Metastatic Lung Carcinoma in the Adrenal Gland (tissue), 1 donor: ENCODE measurements around the gene PDE1C.

DNA sequence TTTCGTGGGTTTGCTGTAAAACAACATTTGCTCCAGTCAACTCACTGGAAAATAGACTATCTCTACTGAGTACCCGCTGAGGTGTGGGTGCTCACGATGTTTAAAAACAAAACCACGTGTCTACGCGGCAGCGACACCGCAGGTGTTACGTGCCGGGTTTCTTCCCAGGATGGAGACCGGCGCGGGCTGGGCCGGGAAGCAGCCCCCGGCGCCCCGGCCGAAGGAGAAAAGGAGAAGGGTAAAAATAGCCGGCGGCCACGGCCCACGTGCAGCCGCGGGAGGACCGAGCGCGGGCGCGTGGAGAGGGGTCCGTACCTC lies 120.8 kb downstream of the PRR15 start:
- PRO-cap = no peak

DNA sequence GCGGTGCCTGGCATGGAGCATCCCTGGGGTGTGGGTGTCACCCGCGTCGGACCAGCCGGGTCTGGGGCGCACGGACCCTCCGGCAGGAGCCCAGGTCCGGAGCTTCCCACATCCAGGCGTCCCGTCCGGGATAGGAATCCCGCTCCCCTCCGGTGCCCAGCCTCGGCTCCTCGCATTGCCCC lies 733 bp downstream of the MTURN start:
- PRO-cap = no peak

DNA sequence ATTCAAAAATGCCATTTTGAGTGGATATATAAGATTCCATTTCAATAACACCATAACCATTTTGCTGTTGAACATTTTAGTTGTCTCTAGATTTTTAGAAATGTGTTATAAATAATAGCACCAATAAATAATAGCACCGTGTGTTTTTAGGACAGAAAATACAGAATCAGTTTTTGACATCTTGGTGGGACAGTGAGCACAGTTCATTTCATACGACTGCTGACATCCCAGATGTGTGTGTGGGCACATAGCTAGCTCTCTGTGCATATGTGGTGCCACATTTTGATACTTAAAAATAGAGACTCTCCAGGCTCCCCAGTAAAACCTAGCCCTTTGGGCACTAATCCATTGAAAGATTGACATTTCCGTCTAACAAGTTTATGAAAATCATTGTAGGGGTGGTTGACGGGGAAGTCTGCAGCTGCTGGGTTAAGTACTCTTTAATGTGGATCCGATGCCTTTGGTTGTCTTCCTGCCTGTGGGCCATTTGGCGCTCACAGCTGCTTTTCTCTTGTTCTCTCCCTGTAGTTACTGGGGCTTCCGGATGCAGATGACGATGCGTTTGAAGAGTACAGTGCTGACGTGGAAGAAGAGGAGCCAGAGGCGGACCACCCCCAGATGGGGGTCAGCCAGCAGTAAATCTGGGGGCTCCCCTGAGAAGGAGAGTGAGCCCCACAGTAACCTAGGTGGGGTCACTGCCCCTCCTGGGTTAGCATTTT lies 22.3 kb downstream of the MTURN start:
- PRO-cap = no peak

- PRO-cap = no peak
These were observed 34.3 kb downstream of the MTURN start for GRCh38 chr7:30168891-30169688.

- PRO-cap = no peak
These were observed 38.3 kb downstream of the MTURN start for GRCh38 chr7:30172983-30173642.

DNA sequence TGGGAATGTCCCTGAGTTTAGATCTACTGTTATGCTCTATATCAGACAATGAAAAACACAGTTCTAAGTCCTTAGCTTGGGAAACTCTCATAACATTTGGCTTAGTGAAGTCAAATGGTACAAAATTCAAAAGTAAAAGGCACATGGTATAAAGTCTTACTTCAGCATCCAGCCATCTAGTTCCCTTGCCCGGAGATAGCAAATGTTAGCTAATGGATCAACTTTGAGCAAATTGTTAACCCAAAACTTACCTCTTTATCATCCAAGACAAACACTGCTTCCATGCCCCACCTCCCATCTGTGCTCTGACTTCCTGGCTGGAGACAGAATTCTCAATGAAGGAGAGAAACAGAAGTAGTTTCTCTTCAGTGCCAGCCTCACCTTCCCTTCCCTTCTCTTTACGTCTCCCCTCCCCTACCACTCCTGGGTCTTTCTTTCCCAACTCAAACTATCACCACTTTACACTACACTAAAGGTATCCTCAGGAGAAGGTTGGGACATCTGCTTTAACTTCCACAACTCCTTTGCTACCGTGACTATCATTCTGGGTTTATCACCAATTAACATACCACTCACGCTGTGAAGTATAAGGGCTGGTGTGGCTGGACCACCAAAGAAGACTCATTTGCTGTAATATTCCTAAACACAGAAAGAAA lies 21.2 kb upstream of the ZNRF2 start:
- PRO-cap = no peak

- PRO-cap = unidirectional peak, minus-strand start at chr7:30290407
These were observed 5.9 kb downstream of the ZNRF2 start for GRCh38 chr7:30290189-30290872.

DNA sequence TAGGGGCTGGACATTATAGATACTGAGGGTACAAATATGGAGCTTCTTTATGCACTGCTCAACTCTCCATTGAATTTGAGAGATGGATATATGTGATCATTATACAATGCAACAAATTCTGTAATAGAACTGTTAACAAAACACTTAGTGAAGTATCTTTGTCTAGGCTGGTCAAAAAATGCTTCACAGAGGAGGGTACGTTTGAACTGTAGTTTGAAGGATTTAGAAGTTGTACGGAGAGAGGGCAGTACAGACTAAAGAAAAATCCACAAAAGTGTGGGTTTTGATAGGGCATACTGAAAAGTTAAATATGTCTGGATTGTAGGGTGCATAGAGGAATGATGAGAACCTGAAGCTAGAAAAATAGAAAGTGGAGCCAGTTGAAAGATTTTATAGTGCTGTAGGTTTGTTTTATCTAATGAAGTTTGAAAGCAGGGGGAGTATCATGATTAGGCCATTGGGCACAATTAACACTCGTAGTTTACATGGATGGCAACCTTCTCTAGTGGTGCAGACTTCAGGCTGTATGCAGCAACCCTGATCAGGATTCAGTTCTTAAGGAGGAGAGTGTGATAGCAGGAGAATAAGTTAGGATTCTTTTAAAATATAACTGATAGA lies 6.6 kb downstream of the ZNRF2 start:
- PRO-cap = no peak

- PRO-cap = no peak
These were observed 87.6 kb downstream of the ZNRF2 start for GRCh38 chr7:30371817-30372662.

GRCh38 chr7:30420792-30421137 lies 57.8 kb downstream of the NOD1 start:
- PRO-cap = no peak

- PRO-cap = no peak
These were observed 9.7 kb downstream of the NOD1 start for GRCh38 chr7:30468835-30469243.

DNA sequence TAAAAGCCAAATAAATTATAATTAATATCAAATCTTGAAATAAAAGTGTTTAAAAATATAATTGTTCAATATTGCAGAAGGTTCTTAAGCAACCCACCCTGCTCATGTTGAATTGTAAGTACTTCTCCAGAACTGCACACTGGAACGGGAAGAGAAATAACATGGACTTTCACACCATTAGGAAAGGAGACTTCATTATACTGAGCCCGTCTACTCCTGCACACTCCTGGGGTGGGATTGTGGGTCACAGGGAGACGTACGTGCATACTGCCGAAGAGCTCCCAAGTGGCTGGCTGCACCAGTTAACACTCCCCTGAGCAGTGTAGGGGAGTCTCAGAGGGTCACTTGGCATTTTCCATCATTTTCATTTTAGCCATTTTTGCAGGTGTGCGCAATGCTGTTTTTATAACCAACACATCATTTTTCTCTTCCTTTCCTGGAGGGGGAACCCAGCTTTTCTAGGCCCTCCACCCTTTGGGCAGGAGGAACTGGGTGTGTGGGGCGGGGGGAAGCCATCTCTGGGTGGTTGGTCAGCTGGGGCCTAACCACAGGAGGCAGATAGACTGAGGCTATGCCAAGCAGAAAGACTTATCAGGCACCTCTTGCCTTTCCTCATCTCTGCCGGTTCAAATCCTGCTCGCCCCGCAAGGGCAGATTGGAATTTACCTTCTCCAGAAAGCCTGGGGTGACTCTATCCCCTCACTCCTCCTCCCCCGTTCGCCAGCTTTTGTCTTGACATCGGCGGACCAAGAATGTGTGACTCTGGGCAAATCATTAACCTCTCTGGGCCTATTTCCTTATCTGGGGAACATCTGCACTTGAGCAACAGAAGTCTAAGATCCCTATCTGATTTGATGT lies 816 bp upstream of the GARS1 start:
- PRO-cap = unidirectional peak, minus-strand start at position 754 of the sequence

GRCh38 chr7:30643318-30643729 lies 38.9 kb downstream of the CRHR2 start:
- PRO-cap = no peak

- PRO-cap = no peak
These were observed 3.6 kb downstream of the INMT start for GRCh38 chr7:30755648-30755907.

DNA sequence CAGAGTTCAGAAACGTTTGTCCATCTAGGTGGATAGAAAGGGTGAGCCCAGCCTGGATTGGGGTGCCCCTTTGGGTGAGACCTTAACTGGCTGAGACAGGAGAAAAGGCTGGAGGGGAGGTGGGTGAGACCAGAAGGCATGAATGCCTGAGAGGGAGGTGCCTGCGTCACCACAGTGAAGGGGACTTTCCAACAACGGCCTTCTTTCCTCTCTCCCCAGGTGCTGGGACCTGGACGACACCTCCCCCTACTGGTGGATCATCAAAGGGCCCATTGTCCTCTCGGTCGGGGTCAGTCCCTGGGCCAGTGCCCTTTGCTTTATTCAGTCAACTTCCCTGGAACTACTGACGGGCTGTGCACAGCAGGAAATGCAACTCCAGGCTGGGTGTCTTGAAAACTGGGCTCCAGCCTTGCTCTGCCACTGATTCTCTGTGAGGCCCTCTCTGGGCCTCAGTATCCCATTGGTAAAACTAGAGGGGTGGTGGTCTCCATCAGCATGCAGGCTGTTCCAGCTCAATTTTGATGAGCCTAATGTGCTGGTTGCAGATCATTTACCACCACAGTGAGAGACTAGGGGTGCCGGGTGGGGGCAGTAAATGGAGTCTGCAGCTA lies 11.1 kb downstream of the GHRHR start:
- PRO-cap = no peak

DNA sequence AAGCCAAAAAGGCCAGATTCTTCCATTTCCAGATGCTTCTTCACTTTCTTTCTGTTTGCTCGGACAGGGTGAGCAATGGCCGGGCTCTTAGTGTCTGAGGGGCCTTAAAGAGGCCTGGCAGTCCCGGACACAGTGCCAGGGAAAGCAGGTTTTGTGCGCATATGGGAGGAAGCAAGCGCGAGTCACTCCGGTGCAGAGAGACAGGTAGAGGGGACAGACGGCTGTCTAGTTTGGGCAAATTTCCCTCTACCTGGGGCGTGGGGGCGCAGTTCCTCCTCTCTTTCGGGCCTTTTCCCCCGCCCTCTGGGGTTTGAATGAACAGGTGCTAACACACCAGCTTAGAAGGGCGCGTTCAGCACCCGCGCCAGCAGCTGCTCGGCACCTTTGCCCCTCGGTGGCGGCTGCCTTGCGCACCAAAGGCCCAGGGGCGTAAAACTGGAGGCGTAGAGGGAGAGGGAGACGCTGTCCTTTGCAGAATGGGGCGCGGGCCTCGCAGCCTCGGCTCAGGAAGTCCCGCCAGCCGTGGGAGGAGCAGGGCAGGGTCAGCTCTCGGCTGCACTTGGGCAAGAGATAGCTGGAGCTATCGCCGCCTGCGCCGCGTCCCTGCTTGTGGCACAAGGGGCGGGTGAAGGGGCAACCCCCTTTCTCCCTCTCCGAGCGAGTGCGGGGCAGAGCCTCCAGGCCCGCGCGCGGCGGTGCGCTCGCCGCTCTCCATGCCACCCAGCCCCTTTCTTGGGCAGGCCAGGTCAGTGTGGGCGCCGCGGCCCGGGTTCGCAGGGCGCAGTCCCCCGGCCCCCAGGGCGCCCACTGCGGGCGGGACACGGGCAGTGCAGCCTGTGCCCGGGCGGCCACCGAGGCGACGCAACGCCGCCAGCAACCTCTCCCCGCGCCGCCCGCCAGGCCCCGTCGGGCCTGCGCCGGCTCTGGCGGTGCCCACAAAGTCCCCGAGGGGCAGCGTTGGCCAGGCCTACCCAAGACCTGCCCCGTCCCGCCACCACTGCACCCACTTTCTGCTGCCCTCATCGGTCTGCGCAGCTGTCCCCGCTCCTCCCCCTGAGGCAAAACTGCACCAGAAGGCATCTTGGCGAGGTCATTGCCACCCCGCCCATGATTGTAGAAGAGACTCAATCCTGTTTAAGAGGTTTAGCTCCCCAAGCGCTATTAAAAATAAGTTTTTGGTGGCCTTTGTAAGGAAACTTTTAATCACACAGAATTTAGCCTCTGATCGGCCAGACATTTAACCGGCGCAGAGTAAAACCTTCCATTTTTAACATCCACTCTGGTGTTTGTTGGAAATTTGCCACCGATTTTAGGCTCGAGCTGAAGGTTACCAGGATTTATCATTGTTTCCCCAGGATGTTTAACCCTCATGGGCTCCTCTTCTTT lies 4.1 kb downstream of the NEUROD6 start:
- PRO-cap = no peak

- PRO-cap = no peak
These were observed 129.0 kb downstream of the PPP1R17 start for GRCh38 chr7:31815900-31816498.

- PRO-cap = no peak
These were observed at the start of gene PDE1C for GRCh38 chr7:32070341-32070736. TSS of gene PDE1C (minus strand) at chr7:32070407.

- PRO-cap = no peak
These were observed 191.2 kb downstream of the LSM5 start for GRCh38 chr7:32298635-32299713.

DNA sequence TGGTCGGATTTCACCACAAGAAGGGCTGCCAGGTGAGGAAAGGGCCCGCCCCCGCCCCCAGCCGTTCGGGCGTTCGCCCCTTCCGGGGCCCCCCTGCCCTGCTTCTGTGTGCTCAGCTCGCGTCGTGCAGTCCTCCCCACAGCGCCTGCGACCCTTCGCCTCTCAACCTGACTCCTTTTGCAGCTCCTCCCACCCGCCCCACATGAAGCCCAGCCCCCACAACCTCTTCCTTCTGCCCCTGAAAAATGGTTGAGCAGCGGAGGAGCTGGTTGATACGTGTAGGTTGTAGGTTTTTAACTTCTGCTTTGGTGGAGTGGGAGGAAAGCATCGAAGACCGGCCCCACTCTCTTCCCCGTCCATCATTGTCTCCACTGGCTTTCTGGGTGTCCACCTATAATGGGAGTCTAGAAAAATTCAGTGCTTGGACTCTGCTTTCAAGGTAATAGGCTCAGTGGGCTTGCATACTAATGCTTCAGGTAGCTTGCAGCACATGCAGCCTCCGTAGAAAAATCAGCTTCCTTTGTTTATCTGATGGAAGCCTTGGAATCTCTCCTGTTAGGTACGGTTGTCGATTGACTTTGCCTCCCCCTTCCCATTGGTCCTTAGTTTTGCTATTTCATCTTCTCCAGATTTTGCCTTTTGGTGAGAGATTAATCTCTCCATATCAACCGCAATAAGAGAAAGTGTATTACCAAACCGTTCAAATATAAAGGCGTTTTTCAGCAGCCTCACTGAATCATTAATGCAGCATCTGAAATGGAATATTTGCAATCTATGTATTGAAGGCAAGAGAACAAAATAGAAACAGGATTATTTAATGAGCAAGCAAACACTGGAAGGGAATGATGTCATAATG lies 710 bp downstream of the AVL9 start:
- PRO-cap = bidirectional peak, plus-strand start at position 242 of the sequence, minus-strand start at position 169 of the sequence; unidirectional peak, minus-strand start at position 364 of the sequence; unidirectional peak, minus-strand start at position 512 of the sequence